Smooth muscle cell (in vitro differentiated cells): ENCODE measurements around a stretch of chr6.

DNA sequence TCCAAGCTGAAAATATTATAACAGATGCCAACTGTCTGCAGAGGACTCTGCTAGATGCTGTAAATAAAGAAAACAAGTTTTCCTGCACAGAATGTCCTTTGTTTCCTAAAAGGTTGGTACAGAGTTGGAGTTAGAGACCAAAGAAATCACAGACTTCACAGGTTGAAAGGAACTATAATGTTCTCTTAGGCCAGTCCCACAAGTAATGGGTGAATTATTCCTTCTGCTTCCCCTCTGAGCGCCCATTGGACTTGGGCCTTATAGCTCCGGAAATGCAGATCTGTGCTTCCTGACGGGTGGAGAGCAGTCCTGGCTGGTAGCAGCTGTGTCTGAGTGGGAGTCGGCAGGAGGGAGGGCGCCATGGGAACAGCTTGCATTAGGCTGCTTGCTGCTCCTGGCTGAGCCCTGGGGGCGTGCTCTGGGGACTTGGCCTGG lies 18.3 kb upstream of the NUP153 start:
- RAMPAGE, long total RNA, result no peak

GRCh38 chr6:17907449-17908245 lies 79.8 kb downstream of the KIF13A start:
- RAMPAGE, long total RNA, result no peak

- RAMPAGE, long total RNA, result no peak
These were observed 57.0 kb downstream of the KIF13A start for GRCh38 chr6:17930231-17931112.

DNA sequence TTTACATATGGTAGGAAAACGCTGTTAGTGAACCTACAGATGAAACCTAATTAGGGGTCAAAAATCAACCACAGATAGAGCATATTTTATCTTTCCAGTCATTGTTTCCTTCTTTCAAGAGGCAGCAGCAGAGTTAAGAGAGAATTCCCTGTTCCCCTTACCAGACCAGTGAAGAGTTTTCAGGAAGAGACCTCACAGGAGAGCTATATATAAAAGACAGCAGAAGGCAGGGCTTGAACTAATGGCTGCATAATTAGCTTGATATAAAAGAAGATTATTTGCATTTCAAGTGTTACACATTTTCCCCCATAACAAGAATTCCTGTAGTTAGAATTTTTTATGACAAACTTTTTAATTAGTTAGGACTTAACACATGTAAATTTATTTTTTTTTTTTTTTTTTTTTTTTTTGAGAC lies 47.0 kb downstream of the KIF13A start:
- RAMPAGE, long total RNA, result no peak

DNA sequence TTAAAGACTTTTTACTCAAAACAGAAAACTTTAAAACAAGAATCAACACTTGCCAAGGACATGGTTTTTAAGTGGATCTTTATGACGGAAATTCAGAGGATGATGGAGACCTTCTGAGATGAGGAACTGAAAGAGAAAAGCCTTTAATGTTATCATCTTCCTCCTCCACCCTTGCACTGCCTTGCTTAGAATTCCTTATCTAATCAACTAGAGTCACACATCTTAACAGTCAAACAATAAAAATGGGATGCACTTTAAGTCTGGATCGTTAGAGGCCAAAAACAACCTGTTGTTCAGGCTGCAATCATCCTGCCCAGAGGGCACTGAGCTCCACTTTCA lies 66.0 kb upstream of the KIF13A start:
- RAMPAGE, long total RNA, result no peak

DNA sequence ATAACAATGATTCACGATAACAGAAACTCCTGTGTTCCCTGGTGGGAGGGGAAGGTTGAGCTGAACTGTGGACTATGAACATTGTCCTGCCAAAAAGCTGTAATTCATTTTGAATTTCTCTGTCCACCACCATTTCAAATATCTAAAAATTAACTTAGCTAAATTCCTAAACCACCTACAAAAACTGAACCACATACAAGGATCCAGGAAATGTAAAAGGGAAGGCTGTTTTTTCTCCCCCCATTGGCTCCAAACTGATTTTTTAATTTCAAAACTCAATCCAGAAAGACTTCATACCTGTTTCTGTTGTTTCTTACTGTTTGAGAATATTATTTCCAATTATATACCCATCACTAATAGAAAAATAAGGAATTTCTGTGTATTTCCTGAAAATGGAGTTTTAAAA lies 7.5 kb downstream of the TPMT start:
- RAMPAGE, long total RNA, result no peak

DNA sequence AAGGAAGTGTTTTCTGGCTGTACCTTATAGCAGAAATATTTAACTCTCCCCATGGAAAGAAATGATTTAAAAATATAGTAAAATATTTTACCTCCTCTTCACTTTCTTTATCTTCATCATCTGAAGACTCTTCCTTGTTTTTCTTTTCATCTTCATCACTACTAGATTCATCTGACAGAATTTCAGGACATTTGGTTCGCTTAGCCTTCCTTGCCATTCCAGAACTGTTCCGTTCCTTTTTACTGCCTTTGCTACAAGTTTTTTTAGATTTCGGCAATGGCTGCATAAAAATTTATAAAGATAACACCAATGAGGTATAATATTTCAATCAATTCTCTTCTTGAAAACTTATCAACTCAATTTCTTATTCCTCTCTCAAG lies 14.8 kb downstream of the DEK start:
- RAMPAGE, long total RNA, result no peak

GRCh38 chr6:18262765-18263414 lies 1.4 kb downstream of the DEK start:
- RAMPAGE, long total RNA, result no peak

- RAMPAGE, long total RNA, result no peak
These were observed 32.0 kb downstream of the RNF144B start for GRCh38 chr6:18418838-18419840.

DNA sequence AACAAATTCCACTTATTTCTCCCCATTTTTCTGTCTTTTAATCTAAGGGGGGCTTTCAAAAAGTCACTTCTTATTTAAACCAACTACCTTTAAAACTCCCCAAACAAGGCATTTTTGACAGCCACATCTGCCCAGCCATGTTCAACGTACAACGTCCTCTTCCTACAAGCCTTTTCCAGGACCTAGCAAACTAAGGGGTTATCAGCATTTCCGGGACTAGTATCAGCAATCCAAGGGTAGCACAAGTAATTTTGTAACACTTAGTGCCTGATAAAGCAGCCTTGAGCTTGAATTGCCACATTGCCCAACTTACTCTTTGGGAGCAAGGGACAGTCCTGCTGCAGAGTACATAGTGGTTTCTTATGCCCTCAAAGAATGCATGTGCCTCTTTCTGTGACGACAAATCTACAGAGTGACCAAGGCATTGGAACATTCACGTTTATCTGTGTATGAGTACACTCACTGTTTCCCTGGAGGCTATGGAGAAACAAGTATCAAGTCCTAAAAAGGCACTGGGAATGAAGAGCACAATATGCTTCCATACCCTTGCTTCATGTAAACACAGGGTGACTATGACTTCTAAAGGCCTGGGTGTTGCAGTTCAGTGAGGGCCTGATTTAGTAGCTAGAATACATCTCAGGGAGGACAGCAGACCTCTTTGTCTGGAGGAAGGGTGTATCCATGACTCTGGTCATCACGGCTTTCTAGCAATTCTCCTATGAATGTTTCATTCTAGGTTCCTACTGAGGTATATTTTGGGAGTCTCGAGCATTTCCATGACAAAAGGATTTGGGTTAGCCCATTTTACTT lies 3.2 kb upstream of the ID4 start:
- RAMPAGE, long total RNA, result no peak

GRCh38 chr6:20211555-20211685 lies 849 bp downstream of the MBOAT1 start:
- RAMPAGE, long total RNA, result no peak

- RAMPAGE, long total RNA, result no peak
These were observed 8.1 kb downstream of the E2F3 start for GRCh38 chr6:20409500-20410477.

- RAMPAGE, long total RNA, result no peak
These were observed 276.9 kb downstream of the CDKAL1 start for GRCh38 chr6:20811131-20811485.

- RAMPAGE, long total RNA, result no peak
These were observed 473.5 kb downstream of the CDKAL1 start for GRCh38 chr6:21007650-21008353.

GRCh38 chr6:21141499-21141926 lies 452.0 kb upstream of the SOX4 start:
- RAMPAGE, long total RNA, result no peak

GRCh38 chr6:21423135-21423802 lies 170.3 kb upstream of the SOX4 start:
- RAMPAGE, long total RNA, result no peak

DNA sequence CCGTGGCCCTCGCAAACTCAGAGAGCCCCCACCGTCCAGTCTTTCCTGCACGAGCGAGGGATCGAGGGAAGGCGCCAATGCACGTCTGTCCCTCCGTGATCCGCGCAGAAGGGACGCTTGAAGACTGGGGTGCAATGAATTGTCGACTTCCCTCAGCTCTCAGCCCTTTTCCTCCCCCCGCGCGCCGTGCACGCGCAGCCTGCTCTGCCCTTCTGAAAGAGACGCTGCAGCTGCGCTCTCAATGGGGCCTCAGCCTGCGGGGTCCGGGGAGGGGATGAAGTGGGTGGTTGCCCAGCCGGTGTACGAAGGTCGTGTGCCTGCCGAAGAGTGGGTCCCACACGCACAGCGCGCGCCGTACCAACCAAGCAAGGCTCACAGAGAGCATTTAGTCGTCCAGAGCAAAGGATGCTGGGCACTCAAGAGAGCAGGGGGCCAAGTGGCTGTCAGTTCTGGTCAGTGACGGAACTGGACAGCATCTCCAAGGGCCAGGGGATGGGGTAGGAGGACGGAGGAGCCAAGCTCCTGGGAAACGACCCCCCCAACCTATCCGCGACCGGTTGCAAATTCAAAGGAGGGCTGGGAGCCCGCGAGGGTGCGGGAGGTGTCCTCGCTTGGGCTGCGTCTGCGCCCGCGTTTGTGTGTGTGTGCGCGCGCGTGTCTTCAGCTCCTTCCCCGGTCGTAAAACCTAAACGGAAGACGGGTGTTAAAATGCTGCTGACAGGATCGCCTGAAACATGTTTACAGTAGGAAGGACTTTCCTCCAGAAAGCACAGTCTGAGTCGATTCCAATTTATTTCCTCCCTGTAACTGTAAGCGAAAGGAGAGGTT lies 5.3 kb upstream of the SOX4 start:
- RAMPAGE, long total RNA, result no peak

DNA sequence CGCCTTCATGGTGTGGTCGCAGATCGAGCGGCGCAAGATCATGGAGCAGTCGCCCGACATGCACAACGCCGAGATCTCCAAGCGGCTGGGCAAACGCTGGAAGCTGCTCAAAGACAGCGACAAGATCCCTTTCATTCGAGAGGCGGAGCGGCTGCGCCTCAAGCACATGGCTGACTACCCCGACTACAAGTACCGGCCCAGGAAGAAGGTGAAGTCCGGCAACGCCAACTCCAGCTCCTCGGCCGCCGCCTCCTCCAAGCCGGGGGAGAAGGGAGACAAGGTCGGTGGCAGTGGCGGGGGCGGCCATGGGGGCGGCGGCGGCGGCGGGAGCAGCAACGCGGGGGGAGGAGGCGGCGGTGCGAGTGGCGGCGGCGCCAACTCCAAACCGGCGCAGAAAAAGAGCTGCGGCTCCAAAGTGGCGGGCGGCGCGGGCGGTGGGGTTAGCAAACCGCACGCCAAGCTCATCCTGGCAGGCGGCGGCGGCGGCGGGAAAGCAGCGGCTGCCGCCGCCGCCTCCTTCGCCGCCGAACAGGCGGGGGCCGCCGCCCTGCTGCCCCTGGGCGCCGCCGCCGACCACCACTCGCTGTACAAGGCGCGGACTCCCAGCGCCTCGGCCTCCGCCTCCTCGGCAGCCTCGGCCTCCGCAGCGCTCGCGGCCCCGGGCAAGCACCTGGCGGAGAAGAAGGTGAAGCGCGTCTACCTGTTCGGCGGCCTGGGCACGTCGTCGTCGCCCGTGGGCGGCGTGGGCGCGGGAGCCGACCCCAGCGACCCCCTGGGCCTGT lies 1.4 kb downstream of the SOX4 start:
- RAMPAGE, long total RNA, result no peak

DNA sequence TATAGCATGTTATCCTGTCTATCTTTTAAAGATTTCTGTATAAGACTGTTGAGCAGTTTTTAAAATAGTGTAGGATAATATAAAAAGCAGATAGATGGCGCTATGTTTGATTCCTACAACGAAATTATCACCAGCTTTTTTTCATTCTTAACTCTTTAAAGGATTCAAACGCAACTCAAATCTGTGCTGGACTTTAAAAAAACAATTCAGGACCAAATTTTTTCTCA lies 3.4 kb downstream of the SOX4 start:
- RAMPAGE, long total RNA, result no peak

DNA sequence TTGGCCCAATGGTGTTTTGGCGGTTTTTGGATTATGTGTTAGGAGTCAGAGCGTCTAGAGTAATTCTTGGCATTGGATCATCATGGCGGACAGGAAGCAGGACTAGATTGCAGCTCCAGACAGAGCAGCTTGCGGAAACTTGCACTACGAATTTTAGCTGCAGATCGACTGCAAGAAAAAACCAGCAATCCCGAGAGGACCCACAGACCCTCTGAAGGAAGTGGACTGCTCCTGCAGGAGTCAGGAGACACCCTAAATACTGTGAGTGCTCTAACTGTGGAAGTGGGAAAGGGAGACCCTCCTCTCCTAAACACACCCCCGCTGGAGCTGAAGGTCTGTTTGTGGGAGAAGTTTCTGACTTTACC lies 280.2 kb downstream of the SOX4 start:
- RAMPAGE, long total RNA, result no peak